HTERT-HM (cell line): ENCODE results near the genes GARIN1A, CCDC136 and STRIP2.

DNA sequence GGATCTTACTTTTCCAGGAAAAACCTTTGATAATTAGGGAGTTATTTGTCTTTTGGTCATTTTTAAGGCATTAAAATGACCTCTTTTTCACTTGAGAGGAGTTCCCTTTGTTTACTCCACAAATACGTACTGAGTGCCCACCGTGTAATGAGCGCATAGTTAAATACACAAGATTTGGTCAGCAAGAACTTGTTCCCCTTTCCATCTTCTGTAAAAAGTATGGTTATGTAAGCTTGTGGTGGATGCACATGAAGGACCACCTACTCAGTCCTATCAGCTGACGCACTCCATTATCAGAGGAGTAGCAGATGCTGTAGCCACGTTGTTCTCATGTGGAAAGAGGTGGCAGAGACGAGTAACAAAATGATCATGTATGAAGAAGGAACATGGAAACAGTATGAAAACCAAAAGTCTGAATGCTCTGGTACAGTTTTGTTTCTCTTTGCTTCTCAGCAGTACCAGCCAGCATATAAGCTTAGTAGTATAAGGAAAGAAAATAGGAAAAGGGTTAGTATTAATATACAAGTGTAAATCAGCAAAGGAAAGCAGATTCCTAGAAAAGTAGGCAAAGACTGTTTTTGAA, 78.0 kb upstream of the GARIN1A start:
- RRBS: no CpG with 5 or more reads among the region's 6 CpGs

DNA sequence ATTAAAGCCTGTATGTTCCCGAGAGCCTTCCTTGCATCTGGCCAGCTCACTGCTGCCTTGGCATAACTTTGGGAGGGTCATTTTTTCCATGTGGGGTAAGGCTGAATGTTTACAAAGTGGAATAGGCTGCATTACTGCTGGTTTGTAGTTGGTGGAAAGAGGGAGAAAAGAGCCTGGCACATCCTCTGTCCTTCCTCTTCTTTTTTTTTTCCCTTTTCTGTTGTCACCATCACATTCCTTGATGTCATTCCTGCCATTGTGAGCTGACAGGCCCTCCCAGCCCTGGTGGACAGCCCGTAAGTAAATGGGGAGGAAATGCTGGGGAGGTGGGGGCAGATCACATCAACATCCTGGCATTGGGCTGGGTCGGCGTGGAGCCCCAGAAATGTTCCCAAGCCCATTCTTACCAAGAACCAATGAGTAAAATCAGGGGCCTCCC, at the start of gene GARIN1A:
TSS of gene GARIN1A (plus strand) at position 311 of the 439 bp plus-strand sequence.
- RRBS: no CpG with 5 or more reads among the region's 4 CpGs

DNA sequence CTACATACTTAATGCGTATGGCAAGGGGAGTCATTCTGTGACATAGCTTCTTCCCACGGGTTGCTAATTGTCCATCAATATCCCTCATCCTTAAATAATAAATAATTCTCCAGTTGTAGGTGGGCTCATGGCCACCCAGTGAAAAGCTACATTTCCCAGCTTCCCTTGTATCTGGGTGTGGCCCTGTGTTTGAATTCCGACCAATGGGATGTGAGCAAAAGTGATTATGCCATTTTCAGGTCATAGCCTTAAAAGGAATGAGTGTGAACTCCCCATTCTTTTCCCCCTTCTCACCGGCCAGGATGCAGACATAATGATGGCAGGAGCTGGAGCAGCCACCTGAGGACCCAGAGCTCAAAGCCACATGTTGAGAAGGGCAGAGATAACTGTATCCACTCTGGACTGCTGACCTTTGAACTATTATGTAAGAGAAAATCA, 6.4 kb upstream of the GARIN1B start:
- RRBS: no CpG with 5 or more reads among the region's 4 CpGs

GRCh38 chr7:128775398-128775683, 253 bp downstream of the OPN1SW start:
- RRBS: no CpG with 5 or more reads among the region's 10 CpGs

- RRBS: 2% methylated on average over 11 of the region's 38 CpGs
These were observed at the start of gene CCDC136 for GRCh38 chr7:128791597-128792414. Gene CCDC136, plus strand, starts transcription at chr7:128791968.

DNA sequence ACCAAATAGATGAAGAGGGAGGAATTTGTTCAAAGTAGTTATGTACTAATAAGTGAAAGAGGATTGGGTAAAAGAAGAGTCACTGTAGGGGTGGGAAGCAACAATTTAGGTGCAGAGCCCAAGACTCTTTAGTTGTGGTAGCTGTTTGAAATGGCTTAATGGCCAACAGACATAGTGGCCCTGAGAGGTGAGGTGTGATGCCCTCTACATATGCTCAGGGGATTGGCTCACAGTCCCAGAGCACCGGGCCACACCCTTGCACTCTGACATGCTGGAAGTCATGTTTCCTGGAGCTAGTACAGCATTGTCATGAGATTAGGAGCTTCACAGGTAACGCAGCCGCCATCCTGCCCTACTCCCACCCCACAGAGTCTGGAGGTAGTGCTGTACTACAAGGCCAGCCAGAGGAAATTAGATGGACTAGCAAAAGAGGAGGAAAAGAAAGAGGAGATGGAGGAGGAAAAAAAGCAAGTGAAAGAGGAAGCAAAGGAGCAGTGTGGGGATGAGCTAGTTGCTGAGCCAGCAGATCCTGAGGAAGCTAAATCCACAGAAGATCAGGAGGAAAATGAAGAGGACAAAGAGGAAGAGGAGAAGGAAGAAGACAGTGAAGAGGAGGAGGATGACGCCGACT, 14.8 kb upstream of the FLNC start:
- RRBS: no CpG with 5 or more reads among the region's 5 CpGs

- RRBS: 4% methylated on average over 2 of the region's 37 CpGs
These were observed 1.3 kb downstream of the FLNC start for GRCh38 chr7:128831162-128832236.

DNA sequence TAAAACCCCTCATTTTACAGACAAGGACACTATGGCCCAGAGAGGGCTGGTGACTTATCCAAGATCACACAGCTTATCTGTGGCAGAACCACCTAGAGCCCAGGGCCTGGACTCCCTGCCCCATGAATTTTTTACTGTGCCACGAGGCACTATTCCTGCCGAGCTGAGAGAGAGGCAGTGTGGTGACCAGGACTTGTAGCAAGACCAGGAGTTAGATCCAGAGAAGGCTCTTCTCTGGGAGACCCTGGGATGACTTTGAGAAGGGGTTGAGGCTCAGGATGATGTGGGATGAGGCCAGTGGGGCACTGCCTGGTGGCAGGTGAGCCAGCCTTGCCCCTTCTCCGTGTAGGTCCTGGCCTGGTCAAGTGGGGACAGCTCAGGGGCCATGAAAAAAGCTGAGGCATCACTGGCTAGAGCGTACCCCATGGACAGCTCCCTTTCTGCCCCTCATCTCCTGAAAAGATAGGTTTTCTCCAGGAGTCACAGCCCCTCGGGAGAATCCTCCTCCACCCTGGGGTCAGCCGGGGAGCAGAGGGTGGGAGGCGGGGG, 5.7 kb downstream of the FLNC start:
- RRBS: no CpG with 5 or more reads among the region's 7 CpGs

- RRBS: 83% methylated on average over 2 of the region's 18 CpGs
These were observed 13.6 kb downstream of the FLNC start for GRCh38 chr7:128843716-128844330.

GRCh38 chr7:128858266-128859457, 4.0 kb upstream of the ATP6V1F start:
- RRBS: 36% methylated on average over 2 of the region's 26 CpGs

DNA sequence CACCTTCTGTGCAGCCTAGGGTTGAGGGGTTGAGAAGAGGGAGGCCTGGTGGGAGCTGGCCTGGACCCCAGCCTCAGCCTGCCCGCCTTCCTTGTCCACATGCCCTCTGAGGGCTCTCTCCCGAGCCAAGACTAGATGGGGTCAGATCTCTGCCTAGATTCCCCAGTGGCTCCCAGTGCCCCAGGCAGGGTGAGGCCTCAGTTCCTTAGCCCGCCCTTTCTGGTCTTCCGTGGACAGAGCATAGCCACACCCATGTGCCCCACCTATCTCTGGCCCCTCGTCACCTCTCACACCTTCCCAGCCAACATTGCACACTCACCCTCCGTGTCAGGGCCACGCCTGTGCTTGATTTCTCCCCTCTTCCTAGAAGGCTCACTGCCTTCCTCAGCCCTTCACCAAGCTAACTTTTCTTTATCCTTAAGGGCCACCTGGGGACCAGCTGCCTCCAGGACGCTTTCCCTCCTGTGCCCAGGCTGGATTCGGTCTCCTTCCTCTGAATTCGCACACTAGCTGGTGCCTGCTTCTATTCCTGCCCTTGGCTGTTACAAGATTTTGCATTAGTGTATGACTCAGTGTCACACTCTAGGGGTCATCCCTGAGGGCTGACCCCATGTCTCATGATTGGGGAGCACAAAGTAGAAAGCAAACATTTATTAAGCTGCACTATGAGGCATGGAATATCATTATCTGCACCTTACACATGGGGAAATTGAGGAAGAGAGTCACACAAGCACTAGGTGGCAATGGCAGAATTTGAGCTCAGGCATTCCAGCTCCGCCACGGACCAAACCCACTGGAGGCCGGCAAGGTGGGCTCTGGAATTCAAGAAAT, 7.4 kb downstream of the KCP start:
- RRBS: no CpG with 5 or more reads among the region's 13 CpGs

- RRBS: 14% methylated on average over 4 of the region's 13 CpGs
These were observed 4.6 kb upstream of the IRF5 start for GRCh38 chr7:128933039-128933565.

DNA sequence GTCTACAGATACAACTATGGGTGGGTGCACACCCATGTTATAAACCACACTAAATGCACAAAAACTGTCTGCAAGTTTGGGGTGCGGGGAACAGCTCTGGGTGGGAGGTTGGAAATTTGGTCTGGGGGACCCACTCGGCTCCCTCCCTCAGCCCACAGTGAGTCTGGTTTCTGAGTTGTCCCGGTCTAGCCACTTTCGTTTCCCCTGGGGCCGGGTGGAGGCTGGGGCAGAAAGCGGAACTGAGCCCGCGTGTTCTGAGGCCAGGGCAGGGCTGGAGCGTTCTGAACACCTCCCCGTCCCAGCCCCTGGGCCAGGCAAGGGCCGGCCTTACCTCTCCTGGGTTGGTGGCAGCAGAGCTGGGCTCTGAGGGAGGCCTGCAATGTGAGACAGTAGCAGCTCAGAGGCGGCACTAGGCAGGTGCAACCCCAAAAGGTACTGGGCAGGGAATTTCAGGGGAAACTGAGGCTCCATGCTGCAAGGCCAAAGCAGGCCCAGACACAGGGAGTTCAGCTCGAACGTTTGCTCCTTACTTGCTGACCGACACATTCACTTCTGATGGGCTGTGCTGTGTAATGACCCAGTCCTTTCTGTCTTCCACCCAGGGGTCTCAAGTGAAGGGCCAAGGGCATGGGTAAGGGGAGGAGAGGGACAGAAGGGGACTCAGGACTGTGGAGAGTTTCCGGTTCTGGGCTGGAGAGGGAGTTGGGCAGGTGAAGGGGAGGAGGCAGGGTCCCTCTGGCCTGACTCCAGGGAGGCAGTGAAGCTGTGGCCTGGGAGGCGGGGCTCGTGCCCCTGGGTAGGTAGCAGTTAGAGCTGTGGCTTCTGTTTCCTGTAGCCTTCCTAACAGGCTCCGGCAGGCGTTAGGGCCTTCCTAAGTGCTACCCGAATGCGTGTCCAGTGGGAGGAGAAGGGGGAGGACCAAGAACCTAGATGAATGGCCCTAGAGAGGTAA, 3.0 kb downstream of the IRF5 start:
- RRBS: 40% methylated on average over 2 of the region's 22 CpGs

DNA sequence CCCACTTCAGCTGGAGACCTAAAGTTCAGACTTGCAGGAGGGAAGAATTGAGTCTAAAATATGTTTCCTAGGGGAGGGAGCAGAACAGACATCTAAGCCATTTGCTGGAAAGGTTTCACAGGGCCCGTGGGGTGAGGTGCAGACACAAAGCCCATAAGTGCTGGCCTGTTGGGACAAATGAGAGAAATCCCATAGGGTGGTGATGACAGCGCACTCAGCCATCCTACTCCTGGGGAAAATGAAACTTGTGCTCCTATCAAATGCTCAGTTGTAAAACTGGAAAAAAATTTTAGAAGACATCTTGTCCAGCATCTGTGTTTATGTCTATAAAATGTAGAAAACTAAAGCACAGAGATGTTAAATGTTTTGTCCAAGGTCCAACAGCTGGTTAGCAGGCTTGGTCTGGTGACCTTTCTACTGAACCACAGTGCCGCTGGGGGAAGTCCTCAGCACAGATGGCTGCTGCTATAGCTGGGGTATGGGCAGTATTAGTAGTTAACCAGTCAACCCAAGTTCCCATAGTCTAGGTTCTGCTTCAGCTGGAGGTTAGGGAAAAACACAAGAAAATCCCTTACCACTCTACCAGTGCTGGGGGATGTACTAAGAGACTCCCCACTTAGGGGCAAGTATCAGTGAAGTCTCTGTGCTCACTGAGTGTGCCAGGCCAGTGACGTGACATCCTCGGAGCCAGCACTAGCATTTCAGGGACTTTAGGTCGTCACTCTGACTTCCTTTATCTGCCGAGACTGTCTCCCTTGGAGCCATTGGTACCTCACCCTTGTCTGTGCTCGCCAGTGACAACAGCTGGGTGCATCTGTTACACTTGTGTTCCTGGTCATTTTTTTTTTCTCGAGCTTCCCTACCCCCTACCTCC, 1.8 kb downstream of the TSPAN33 start:
- RRBS: no CpG with 5 or more reads among the region's 9 CpGs

- RRBS: no CpG with 5 or more reads among the region's 3 CpGs
These were observed 5.3 kb downstream of the TSPAN33 start for GRCh38 chr7:129149863-129150122.

DNA sequence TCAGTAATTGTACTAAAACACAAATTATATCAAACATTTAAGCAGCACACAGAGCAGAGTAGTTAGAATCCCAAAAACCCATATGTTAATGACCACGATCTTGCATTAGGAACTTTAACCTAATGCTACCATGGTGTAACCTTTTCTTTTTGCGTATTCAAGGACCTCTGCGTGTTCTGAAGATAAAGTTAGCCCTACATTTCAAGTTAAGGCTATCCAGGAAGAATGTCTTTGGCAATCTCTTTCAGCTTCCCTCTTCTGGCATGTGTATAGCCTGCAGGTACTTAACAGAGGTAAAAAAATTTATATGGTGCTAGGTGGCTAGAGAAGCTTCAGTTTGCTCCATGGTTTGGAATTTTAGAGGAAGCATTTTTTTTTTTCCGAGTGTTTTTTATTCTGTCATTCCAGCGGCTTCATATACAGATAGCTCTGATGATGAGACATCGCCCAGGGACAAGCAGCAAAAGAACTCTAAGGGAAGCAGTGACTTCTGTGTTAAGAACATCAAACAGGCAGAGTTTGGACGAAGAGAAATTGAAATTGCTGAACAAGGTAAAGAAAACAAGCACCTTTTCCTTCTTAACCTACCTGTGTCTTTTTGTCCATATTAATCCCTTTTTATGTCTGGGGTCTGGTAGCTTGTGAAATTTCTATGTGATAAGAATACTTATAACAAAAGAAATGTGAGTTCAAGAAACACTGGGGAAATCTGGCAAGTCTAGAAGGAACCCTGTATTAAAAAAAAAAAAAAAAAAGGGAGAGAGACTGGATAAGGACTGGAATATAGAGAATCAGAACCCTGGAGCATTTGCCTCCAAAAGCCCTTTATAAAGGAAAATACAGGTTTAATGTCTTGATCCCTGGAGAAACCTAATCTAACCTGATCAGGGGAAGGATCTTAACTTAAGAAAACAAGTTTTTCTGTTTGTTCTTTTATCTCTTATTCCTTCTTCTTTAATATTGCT, 45.3 kb upstream of the STRIP2 start:
- RRBS: no CpG with 5 or more reads among the region's 7 CpGs

- RRBS: no CpG with 5 or more reads among the region's 7 CpGs
These were observed 17.2 kb upstream of the STRIP2 start for GRCh38 chr7:129416861-129417608.

GRCh38 chr7:129433807-129434973, at the start of gene STRIP2:
Gene STRIP2, plus strand, starts transcription at chr7:129434432.
- RRBS: under 1% methylated on average over 43 of the region's 101 CpGs

DNA sequence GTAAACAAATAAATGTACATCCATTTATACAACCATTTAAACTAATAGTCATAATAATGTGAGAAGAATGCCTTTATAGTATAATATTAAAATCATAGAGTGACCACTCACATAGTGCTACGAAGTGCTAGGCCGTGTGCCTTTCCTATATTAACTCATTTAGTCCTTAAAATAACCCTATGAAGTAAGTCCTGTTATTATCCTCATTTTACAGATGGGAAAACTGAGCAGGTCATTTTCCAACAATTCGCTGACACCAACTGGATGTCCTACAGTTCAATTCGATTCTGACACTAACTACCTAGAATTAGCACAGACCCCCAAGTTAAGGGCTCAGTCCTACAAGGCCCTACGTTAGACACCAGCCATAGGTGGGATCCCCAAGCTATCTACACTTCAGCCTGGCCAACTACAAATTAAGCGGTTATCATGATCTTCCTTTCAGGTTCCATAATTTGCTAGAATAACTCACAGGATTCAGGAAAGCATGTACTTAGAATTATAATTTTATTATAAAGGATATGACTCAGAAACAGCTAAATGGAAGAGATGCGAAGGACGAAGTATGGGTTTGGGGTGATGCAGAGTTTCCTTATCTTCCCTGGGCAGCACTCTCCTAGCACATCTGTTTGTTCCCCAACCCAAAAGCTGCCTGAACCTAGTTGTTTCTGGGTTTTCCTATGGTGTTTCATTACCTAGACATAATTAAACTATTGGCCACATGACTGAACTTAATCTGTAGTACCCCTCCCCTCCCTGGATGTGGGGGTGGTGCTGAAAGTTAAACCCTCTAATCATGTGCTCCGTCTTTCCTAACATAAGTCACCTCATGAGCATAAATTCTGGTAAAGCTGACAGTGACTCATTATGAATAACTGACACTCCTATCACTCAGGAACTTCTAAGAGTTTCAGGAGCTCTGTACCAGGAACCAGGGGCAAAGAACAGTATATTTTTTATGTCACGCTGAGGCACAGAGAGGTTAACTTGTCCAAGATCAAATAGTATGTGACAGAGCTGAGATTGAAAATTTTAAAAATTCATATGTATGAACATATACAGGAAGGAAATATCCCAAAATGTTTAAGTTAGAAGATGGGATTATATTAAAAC, 4.5 kb downstream of the STRIP2 start:
- RRBS: no CpG with 5 or more reads among the region's 10 CpGs

DNA sequence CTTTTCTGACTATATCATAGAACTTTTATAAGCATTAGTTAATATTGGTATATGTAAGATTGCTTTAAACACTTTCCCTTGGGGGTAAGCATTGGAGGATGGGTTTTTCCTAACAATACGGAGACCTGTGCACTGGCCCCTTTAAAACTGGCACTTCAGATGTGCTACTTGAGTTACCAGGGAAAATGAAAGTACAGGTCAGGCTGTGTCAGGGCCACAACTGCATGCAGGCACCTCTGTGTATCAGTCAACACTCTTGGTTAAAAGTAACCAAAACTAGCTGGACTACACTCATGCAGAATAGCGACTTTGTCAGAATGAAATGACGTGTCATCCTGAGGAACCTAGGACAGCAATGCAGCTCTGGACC, 33.9 kb upstream of the SMKR1 start:
- RRBS: no CpG with 5 or more reads among the region's 3 CpGs